IMR-90 (cell line): ENCODE measurements around a stretch of chr11.

DNA sequence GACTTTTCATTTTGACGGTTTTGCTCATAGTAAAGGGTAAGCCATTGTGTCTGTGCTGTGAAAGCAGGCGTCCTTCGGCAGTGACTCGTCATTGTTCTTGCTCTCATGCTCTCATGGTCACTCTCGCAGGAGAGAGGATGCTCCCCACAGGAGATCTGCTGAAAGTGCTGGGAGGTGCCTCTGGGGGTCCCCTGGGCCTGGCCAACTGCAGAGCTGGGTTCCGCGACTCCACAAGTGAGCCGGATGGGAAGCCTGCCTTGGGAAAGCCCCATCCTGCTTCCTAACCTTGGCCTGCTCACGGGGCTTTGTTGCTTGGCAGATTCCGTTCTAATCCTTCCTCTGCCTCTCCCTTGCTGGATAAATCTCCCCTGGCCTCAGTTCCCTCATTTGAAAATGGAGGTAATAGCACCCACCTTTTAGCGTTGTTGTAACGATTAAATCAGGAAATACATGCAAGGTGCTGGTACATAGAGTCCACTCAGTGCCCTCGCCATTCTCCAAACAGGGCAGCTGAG is 35.5 kb downstream of the IRAG1 start:
- RRBS, result no CpG with 5 or more reads among the region's 13 CpGs
CAGE:
- cytosol, long polyA plus RNA, result no peak
- long polyA plus RNA, result no peak
- nucleus, long polyA plus RNA, result no peak

DNA sequence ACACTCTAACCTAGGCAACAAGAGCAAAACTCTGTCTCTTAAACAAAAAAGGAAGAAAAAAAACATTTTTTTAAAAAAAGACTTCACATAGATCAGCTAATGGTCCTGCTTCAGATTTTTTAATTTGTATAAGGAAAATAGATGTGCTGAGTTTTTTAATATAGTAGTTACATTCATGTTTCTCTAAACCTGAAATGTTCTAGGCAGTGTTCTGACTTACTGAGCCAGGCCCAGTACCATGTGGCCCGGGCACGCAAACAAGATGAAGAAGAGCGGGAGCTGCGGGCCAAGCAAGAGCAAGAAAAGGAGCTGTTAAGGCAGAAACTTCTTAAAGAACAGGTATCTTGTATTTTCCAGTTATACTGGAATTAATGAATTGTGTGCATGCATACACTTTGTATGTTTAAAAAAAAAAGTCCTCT is 21.3 kb downstream of the CTR9 start:
- RRBS, result no CpG with 5 or more reads among the region's 4 CpGs
CAGE:
- cytosol, long polyA plus RNA, result no peak
- long polyA plus RNA, result no peak
- nucleus, long polyA plus RNA, result no peak

GRCh38 chr11:10773928-10774282 is 22.9 kb downstream of the CTR9 start:
- RRBS, result no CpG with 5 or more reads among the region's 1 CpG
CAGE:
- cytosol, long polyA plus RNA, result no peak
- long polyA plus RNA, result no peak
- nucleus, long polyA plus RNA, result no peak

DNA sequence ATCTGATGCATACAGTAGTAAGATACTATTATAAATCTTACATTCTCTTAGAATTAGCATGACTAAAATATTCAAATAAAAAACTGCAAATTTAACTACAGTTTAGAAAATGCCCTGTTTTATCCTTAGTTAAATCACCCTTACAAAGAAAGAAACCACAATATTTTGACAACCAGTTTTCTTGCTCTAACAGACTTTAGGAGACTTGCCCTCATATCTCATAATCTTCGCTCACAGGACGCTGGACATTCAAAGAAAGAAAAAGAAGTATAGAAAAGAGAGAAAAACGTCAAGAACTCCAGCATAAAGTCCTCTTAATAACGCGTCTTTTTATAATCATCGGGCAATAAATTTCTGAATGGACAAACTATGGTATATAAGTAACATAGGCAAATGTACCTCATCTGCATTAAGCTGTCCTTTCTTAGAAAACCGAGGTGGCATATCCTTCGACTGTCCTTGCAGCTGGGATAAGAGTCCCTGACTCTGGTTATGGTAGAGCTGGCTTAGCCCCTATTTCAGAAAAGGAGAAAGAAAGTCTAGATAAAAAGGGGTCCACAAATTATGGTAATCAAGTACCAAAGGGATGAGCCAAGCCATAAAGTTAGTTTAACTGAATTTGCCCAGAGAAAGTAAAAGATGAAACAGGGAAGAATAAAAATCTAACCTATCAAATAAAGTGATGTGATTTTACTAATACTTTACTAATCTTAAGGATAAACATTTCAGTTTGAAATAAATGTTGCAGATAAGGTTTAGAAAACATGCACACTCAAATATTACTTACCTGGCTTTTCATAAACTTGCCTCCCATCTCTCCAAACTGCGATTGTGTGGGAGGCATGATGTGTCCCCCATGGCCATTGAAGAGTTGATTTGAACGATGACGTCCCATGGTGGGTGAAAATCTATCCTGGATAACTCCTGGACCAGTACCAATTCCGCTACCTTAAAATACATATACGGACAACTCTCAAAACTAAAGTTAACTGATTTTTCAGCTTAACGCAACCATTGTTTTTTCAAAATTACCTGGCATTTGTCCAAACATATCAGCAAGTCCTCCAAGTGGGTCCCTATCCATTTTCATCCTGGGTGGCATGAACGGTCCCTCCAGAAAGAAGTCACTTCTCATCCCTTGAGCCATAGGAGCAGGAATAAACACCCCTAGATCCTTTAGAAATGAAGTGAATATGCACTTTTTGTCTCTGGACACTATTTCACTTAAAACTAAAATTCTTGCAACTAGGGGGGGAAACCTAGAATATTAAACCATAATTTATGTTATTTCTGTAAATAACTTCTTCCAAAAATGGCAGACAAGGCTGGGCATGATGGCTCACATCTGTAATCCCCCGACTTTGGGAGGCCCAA is 7.0 kb downstream of the EIF4G2 start:
- RRBS, result no CpG with 5 or more reads among the region's 16 CpGs
CAGE:
- cytosol, long polyA plus RNA, result no peak
- long polyA plus RNA, result no peak
- nucleus, long polyA plus RNA, result no peak

- RRBS, result no CpG with 5 or more reads among the region's 7 CpGs
CAGE:
- cytosol, long polyA plus RNA, result no peak
- long polyA plus RNA, result no peak
- nucleus, long polyA plus RNA, result no peak
These were observed 74.2 kb upstream of the ZBED5 start for GRCh38 chr11:10932050-10932556.

GRCh38 chr11:11569923-11570309 is 51.9 kb downstream of the GALNT18 start:
- RRBS, result no CpG with 5 or more reads among the region's 9 CpGs
CAGE:
- cytosol, long polyA plus RNA, result no peak
- long polyA plus RNA, result no peak
- nucleus, long polyA plus RNA, result no peak

DNA sequence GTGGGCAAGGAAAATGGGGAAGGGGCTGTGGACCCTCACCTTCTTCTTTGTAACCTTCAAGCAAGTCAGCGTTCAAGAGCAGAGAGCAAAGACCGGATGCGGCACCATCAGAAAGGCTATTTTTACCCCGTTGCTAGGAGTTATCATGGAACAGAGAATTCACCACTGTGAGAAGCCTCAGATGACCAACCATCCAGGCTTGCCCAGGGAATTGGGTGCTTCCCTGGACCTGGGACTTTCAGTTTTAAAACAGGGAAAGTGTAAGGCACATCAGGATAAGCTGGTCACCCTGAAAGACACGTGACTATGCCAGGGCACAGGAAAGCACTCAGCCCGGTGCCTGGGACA is 10.5 kb downstream of the GALNT18 start:
- RRBS, result no CpG with 5 or more reads among the region's 6 CpGs
CAGE:
- cytosol, long polyA plus RNA, result no peak
- long polyA plus RNA, result no peak
- nucleus, long polyA plus RNA, result no peak

- RRBS, result 4% methylated on average over 3 of the region's 49 CpGs
CAGE:
- cytosol, long polyA plus RNA, result no peak
- long polyA plus RNA, result no peak
- nucleus, long polyA plus RNA, result no peak
These were observed 875 bp downstream of the GALNT18 start for GRCh38 chr11:11620900-11621359.

- RRBS, result under 1% methylated on average over 7 of the region's 31 CpGs
CAGE:
- cytosol, long polyA plus RNA, result no peak
- long polyA plus RNA, result no peak
- nucleus, long polyA plus RNA, result no peak
These were observed 638 bp downstream of the USP47 start for GRCh38 chr11:11842269-11842950.

GRCh38 chr11:11885514-11886094 is 43.8 kb downstream of the USP47 start:
- RRBS, result no CpG with 5 or more reads among the region's 3 CpGs
CAGE:
- cytosol, long polyA plus RNA, result no peak
- long polyA plus RNA, result no peak
- nucleus, long polyA plus RNA, result no peak

DNA sequence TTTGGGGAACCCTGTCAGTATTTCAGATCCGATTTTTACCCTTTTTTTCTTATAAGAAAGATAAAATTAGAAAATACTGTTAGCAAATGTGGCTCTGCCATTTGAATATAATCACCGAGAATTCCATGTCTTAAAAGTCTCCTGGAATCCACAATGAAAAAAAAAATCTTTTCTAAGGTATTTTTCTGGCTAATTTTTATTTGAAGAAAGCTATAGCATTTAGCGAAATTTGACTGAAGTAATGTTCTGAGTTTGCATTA is 50.8 kb downstream of the DKK3 start:
- RRBS, result no CpG with 5 or more reads among the region's 3 CpGs
CAGE:
- cytosol, long polyA plus RNA, result no peak
- long polyA plus RNA, result no peak
- nucleus, long polyA plus RNA, result no peak

GRCh38 chr11:12076039-12077058 is 34.0 kb upstream of the MICAL2 start:
- RRBS, result no CpG with 5 or more reads among the region's 17 CpGs
CAGE:
- cytosol, long polyA plus RNA, result no peak
- long polyA plus RNA, result no peak
- nucleus, long polyA plus RNA, result no peak

DNA sequence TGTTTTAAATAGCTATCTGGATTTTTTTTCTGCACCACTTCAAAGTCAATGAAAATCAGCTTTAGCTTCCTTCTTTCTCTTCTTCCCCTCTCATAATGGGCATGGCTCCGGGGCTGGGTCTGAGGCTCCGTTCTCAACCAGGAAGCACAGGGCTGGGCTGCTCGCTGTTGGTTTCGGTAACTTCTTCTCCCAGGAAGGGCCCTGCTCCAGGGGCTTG is 23.8 kb downstream of the MICAL2 start:
- RRBS, result no CpG with 5 or more reads among the region's 4 CpGs
CAGE:
- cytosol, long polyA plus RNA, result no peak
- long polyA plus RNA, result no peak
- nucleus, long polyA plus RNA, result no peak

GRCh38 chr11:12182459-12183104 is 72.2 kb downstream of the MICAL2 start:
- RRBS, result no CpG with 5 or more reads among the region's 15 CpGs
CAGE:
- cytosol, long polyA plus RNA, result no peak
- long polyA plus RNA, result no peak
- nucleus, long polyA plus RNA, result no peak

DNA sequence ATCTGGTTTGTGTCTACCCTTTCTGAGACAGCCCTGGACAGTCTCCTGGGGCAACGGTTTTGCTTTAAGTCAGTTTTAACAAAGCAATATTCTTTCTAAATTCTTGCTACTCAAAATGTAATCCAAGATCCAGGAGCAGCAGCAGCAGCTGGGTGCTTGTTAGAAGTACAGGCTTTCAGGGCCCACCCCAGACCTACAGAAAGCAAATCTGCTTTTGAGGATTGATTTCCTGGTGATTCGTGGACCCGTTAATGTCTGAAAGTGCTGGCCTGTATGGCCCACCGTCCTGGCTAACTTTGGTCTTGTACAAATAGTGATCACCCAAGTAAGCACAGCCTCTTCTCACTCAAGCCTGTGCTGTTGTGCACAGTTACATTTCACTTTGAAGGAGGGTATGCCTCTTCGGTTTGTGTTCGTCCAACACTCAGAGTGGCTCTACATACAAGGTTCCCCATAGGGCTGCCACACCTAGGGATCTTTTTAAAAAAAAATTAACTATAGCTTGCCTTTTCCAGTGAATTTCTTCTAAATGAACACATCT is 127.3 kb downstream of the MICAL2 start:
- RRBS, result no CpG with 5 or more reads among the region's 6 CpGs
CAGE:
- cytosol, long polyA plus RNA, result no peak
- long polyA plus RNA, result no peak
- nucleus, long polyA plus RNA, result no peak

GRCh38 chr11:12246447-12246919 is 130.9 kb upstream of the PARVA start:
- RRBS, result no CpG with 5 or more reads among the region's 2 CpGs
CAGE:
- cytosol, long polyA plus RNA, result no peak
- long polyA plus RNA, result no peak
- nucleus, long polyA plus RNA, result no peak

DNA sequence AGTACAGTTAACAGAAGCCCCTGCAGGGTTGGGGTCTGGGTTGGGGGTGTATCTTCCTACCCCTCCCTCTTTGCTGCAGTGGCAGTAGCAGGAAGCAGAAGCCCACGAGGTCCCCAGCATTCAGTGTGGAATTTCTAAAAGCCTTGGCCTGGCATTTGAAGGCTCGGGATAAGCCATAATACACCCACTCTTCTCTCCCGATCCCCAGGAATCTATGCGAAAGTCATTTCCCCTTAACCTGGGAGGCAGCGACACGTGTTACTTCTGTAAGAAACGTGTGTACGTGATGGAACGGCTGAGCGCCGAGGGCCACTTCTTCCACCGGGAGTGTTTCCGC is 120.8 kb upstream of the PARVA start:
- RRBS, result no CpG with 5 or more reads among the region's 13 CpGs
CAGE:
- cytosol, long polyA plus RNA, result no peak
- long polyA plus RNA, result no peak
- nucleus, long polyA plus RNA, result no peak

DNA sequence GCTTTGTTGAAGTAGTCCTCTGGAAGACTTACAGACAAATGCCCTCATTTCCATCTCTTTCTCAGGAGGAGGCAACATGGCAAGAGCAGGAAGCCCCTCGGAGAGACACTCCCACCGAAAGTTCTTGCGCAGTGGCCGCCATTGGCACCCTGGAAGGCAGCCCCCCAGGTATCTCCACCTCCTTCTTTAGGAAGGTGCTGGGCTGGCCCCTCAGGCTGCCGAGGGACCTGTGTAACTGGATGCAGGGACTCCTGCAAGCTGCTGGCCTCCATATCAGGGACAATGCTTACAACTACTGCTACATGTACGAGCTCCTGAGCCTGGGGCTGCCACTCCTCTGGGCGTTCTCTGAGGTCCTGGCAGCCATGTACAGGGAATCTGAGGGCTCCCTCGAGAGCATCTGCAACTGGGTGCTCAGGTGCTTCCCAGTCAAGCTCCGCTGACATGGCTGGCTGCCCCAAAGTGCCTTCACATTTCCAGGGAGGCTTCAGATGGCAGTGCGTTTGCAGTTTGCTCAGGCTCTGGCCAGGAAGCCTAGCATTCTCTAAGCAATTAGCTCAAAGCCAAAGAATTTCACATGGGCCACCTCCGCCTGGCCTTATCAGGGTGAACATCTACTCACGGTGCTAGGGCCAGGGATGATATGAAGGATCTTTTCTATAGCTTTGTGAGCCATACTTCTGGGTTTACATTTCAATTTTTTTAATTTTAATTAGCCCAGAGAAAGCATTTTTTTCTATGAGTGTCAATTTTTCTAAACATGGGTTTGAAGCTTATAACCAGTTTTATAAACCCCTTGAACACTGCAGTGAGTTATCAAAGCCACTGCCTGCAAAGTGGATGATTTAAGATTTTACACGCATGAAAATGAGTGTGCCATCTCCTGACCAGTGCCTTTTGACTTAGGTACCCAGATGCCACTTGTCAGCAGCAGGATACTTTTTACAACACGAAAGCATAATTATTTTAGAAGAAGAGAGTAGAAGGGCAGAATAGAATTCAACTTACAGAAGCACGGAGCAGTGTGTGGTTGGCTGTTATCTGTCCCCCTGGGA is 117.3 kb upstream of the PARVA start:
- RRBS, result no CpG with 5 or more reads among the region's 15 CpGs
CAGE:
- cytosol, long polyA plus RNA, result start-site peak on the plus strand centred at position 781 of the sequence, 413 bp wide, 158 and 148 reads in 2 replicates
- long polyA plus RNA, result no peak
- nucleus, long polyA plus RNA, result no peak

DNA sequence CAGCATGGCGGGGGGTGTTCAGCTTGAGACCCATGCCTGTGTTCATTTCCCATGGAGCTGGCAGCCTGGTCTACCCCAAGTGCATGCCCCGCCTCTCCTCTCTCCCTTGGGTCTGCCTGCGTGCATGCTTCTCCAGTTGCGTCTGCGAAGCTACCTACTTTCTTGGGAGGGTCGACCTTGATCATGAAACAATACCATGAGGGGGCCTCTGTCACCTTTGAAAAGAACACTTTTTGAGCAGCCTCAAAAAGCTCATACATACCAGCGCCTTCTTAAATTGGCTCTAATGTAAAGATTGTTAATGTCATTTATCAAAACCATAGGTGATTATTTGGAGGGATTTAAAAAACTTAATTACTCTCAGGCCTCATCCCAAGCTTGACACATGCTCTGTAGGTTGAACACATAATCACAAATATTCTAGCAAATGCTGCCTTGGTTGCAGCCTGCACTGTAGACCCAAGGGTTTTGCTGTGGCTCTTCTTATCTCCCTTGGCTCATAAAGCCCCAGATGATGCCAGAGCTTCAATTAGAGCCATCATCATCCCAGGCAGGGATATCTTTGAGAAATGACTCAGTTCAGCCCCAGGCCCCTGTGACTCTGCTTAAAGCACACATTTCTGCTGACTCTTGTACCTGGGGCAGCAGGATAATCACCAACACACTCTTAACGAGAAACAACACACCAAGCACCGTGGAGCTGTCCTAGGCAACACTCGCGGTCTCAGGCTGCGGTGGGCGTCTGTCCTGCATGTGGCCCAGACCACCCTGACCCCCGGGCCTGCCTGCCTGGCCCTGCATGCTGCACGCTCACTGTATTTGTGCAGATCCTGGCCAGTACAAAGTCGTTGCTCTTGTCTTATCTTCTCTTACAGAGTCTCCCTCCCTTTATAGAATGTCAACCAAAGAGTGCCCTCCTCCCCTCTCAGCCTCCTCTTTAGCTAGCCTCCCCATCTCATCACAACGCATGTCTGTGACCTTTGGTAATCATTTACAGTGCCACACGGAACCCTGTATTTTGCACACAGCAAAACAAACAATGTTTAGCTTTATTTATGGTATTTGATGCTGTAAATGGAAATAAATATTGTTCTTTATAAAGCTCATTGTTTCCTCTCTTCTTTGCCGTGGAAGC is 114.3 kb upstream of the PARVA start:
- RRBS, result no CpG with 5 or more reads among the region's 19 CpGs
CAGE:
- cytosol, long polyA plus RNA, result no peak
- long polyA plus RNA, result start-site peak on the minus strand centred at position 470 of the sequence, 244 bp wide, 6 and 15 reads in 2 replicates; start-site peak on the minus strand centred at position 944 of the sequence, 33 bp wide, 26 and 36 reads in 2 replicates
- nucleus, long polyA plus RNA, result no peak

DNA sequence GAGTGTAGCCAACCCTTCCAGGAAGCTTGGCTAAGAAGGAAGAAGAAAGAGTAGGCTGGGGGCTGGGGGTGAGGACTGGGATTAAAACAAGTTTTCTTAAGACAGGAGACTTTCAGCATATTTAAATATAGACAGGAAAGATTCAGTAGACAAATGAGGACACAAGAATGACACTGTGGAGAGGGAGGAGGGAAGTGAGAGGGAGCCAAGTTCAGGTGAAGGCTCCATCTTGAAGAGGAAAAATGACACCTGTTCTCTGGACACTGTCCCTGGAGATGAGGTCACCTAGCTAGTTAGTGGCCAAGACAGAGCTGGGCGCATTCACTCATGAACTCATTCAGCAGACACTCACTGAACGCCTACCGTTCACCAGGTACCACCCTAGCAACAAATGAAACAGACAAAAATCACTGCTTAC is 103.4 kb upstream of the PARVA start:
- RRBS, result no CpG with 5 or more reads among the region's 3 CpGs
CAGE:
- cytosol, long polyA plus RNA, result no peak
- long polyA plus RNA, result no peak
- nucleus, long polyA plus RNA, result no peak